Measurements from ENCODE around the genes CCDC82, CNTN5, TRPC6, YAP1 and TMEM123.

- PRO-cap: no peak
- RAMPAGE, long total RNA, 4 experiments: no peak in any of the 4 experiments
These were observed 37.4 kb downstream of the CEP57 start for GRCh38 chr11:95827571-95828181.

DNA sequence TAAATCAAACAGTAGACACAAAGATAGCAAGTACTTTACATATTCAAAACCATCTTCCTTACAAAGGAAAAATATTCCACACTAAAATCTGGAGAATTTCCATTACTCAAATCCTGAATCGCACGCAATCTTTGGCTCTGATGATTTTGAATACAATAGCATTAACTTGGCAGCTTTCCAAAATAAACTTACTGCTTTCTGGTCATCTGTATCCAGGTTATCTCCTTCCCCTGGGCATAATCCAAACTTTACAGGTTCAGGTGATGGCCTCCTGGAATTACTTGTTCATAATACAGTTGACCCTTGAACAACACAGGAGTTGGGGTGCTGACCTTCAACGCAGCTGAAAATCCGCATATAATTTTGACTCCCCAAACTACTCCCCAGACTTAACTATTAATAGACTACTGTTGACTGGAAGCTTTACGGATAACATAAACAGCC is 6.7 kb downstream of the MTMR2 start:
- PRO-cap: no peak
- RAMPAGE, long total RNA, 4 experiments: no peak in any of the 4 experiments

DNA sequence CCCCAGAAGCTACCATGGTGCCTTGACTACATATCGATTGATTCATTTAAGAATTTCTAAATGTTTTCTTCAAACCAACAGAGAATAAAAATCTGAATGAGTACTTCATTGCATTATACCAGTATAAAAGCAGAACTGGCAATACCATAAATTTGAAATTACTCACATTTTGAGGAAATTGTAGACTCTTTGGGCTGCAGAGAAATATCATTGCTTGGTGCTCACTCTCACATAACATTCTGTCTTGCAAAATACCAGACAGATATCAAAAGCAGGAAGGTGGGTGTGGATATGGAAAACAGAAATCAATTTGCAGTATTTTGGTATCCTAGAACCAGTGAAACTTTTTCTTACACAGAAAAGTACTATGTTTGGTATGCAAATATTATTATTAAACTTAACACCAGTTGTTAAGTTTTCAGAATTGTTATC is 113.4 kb downstream of the MAML2 start:
- PRO-cap: no peak
- RAMPAGE, long total RNA, 4 experiments: no peak in any of the 4 experiments

DNA sequence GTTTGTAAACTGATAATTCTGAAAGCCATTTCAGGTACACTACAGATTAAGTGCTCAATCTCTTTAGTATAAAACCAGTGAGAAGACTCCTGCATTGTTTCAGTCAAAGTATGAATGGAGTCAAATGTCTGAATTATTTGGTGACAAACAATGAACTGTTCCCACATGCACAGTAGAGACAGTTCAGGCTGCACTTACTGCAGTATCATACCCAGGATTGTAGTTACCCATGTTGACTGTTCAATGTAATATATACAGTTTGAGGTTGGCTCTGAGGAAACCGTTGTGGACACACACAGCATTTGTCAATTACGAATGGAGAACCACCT is 96.5 kb downstream of the MAML2 start:
- PRO-cap: no peak
- RAMPAGE, long total RNA, 4 experiments: no peak in any of the 4 experiments

- PRO-cap: no peak
- RAMPAGE, long total RNA, 4 experiments: no peak in any of the 4 experiments
These were observed 18.0 kb downstream of the MAML2 start for GRCh38 chr11:96324896-96325418.

DNA sequence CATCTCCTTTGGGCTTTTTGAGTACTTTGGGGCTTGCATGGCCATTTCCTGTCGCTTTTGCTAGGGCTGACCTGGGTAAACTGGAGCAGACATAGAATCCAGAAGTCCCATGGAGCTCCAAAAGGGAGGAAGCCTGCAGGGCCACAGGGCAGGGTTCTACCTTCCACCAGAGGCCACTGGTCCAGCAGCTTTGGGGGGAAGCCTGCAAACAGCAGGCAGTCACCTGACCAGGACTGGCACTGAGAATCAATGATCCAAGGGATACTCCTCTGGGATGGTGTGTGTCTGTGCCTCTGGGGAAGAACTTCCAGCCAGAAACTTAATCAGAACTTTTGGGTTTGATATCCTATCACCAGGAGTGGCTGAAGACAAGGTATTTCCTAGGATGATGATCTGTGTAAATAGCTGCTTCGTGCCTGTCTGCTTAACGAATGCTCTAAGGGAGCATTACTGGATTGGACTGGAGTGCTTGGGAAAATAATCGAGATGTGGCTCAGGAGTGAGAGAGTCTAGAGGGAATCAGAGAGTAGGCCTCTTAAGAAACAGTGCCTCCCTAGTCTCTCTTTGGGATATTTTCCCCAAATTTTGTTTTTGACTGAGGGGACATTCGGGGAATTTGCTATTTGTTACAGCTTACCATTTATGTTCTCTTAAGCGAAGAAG is 2.6 kb downstream of the MAML2 start:
- PRO-cap: no peak
- RAMPAGE, long total RNA, 4 experiments: no peak in any of the 4 experiments

GRCh38 chr11:96389028-96390136 is at the start of gene CCDC82:
TSS of gene CCDC82 (minus strand) at chr11:96389912.
- PRO-cap: bidirectional peak, plus-strand start at chr11:96390013, minus-strand start at chr11:96389883
- RAMPAGE, long total RNA, 4 experiments: start-site peak on the plus strand in 4 of 4 experiments, at chr11:96390009-96390024 at its widest, 47 to 164 reads per replicate; start-site peak on the minus strand in 4 of 4 experiments, at chr11:96389859-96389882 at its widest, 67 to 119 reads per replicate

GRCh38 chr11:97474293-97474524 is 1084.4 kb downstream of the JRKL start:
- PRO-cap: no peak
- RAMPAGE, long total RNA, 4 experiments: no peak in any of the 4 experiments

DNA sequence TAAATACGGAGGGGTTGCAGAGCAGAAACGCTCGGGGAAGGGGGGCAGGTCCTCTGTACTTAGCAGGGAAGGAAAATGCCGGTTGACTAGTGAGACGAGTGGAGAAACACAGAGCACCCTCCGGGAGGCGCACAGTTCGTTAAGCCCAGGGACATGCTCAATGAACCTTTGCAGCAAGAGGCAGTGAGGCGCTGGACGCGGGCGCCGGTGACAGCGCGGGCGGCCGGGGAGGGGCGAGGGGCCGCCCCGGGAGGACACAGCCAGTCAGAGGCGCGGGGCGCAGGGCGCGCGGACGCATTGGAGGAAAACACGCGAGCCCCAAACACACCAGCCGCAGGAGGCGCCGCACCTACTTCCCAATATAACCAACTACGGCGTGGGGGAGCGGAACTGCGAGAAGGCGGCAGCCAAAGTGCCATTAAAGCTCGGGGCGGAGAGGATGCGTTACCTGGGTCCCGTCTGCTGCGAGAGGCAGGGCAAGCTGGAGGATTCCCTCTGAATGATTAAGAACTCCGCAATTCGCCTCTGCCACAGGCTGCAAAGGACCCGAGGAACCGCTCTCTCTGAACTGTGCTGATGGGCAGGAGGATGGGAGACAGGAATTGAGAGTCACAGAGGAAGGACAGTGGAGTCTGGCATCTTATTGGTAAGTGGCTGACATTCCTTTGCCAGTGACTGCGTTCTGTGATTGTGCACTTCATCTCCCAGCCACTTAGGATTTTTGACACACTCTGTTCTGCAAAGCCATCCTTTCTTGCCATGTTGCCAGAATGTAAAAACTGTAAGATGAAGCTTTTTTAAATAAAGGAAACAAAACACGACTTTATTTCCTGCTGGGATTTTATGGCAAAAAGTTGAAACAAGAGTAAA is at the start of gene CNTN5:
Gene CNTN5, plus strand, starts transcription at position 325 of the 870 bp plus-strand sequence.
- PRO-cap: no peak
- RAMPAGE, long total RNA, 4 experiments: no peak in any of the 4 experiments

- PRO-cap: no peak
- RAMPAGE, long total RNA, 4 experiments: no peak in any of the 4 experiments
These were observed 32.2 kb downstream of the ARHGAP42 start for GRCh38 chr11:100719259-100719713.

GRCh38 chr11:100817953-100819169 is 131.3 kb downstream of the ARHGAP42 start:
- PRO-cap: no peak
- RAMPAGE, long total RNA, 4 experiments: start-site peak on the plus strand in 1 of 4 experiments, at chr11:100818207-100818494 at its widest, 5 reads per replicate

DNA sequence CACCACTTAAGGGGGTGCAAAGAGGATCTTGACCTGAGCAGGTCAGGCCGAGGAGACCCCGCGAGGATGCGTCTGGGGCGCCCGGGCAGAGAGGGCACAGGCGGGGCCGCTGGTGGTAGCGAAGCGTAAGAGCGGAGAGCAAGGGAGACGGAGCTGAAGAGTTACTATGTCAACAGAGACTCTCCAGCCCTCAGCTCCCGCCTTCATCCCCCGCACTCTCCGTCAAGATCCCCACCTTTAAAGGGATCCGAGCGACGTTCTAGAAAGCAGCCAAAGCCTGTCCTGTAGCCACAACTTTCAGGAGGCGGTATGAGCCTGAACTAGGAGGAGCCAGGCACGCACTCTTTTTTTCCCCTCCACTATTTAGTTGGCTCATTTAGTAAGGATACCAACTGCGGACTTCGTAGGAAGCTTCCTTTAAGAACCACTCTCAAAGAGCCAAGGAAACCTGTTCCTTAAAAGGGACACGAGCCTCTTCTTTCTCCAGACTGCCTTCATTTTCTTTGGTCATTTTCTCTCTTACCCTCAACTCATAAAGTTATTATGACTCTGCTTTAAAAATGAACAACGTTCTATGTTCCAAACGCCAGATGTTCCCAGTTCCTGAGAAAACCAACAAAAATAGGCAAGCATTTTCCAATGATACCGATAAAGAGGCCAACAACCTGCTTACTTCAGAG is at the start of gene TRPC6:
Gene TRPC6, minus strand, starts transcription at position 311 of the 680 bp plus-strand sequence.
- PRO-cap: no peak
- RAMPAGE, long total RNA, 4 experiments: start-site peak on the minus strand in 1 of 4 experiments, centred at position 265 of the sequence, 8 reads per replicate

GRCh38 chr11:102109707-102110869 is at the start of gene YAP1:
TSS of gene YAP1 (plus strand) at chr11:102110447.
- PRO-cap: no peak
- RAMPAGE, long total RNA, 4 experiments: no peak in any of the 4 experiments

DNA sequence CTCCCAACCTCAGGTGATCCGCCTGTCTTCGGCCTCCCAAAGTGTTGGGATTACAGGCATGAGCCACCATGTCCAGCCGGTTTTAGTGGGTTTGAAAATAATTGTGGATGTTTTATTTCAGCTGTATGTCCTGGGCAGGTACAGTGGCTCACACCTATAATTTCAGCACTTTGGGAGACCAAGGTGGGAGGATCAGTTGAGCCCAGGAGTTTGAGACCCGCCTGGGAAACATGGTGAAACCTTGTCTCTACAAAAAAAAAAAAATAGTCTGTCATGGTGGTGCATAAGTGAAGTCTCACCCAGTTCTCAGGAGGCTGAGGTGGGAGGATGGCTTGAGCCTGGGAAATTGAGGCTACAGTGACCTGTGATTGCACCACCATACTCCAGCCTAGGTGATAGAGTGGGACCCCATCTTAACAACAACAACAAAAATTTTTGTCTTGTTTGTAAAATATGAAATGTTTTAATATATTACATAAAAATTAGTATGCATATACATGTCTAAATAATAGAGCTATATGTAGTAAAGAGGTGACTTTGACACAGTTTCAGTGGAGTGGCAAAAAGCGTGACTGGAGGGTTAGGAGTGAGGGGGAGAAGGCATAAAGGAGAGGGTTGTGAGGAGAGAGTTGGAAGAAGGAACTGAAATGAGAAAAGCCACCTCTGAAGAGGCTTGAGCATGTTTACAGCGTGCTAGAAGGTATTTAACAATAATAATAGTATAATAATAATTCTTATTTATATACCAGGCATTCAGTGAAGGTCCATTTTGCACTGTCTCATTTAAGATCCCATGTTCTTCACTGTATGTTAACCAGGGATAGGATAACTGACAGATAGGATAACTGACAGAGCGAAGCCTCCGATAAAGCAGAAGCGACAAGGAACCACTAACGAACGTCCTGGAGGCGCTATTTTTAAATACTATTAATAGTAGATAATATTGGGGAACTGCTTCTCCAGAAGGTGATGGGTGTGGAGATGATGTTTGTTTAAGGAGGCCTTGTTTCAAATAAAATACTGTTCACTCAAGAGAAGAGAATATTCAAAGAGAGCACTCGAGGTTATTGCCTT is 55.0 kb downstream of the YAP1 start:
- PRO-cap: no peak
- RAMPAGE, long total RNA, 4 experiments: no peak in any of the 4 experiments

DNA sequence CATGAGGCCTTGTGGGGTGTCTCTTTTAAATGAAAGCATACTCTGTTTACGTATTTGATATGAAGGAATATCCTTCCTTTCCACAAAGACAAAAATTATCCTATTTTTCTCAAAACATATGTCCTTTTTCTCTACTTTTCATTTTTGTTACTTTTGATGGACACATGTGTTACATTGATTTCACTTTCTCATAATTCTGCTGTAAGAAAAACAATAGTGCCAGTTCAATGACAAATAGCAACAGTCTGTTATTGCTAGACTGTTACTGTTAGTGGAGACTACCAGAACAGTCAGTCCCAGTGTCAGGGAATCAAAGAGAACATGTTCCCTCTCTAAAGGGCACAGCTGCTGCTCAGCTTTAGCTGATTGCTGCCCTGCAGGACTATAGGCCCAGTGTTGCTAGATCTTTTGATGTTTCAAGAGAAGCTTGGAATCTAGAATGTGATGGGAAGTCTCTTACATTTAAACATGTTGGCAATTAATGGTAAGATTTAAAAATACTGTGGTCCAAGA is 3.3 kb downstream of the BIRC3 start:
- PRO-cap: no peak
- RAMPAGE, long total RNA, 4 experiments: no peak in any of the 4 experiments

DNA sequence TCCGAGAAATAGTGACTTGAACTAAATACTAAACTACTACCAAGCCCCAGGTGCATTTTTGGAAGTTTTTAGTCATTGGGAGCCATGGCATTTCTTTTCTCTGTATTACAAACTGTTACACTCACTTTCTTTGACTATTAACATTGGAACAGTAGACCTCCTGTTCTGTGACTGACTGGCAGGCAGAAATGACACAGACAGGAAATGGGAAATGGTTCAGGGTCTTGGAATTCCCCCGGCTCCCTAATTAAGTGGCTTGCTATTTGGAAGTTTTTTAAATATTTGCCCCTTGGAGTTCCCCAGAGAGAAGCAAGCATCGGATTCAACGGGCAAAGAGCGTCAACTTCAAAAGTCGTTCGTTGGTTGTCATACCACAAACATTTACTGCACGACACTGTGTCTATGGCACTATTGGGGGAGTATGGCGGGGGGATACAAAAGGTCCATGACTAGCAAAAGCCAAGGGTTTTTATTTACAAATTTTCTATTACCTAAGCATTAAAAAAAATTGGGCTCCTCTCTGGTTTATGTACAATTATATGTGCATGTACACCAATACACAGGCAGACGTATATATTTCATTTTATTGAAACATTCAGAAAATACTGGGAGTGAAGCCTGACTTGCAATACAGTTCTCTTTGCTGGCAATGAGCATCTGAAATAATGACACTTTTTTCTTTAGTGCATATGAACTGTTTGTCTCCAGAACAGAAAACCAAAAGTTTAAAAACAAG is 994 bp upstream of the BIRC2 start:
- PRO-cap: no peak
- RAMPAGE, long total RNA, 4 experiments: no peak in any of the 4 experiments

GRCh38 chr11:102361442-102361984 is 14.5 kb downstream of the BIRC2 start:
- PRO-cap: no peak
- RAMPAGE, long total RNA, 4 experiments: no peak in any of the 4 experiments

DNA sequence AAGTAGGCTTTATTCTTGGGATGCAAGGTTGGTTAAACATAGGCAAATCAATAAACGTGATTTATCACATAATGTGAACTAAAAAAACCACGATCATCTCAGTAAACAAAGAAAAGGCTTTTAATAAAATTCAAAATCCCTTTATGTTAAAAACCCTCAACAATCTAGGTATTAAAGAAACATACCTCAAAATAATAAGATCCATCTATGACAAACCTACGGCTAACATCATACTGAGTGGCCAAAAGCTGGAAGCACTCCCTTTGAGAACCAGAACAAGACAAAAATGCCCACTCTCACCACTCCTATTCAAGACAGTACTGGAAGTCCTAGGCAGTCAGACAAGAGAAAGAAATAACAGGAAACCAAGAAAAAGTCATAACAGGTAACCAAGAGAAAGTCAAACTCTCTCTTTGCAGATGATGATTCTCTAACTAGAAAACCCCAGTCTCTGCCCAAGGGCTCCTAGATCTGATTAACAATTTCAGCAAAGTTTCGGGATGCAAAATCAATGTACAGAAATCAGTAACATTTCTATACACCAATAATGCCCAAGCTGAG is 35.7 kb downstream of the TMEM123 start:
- PRO-cap: no peak
- RAMPAGE, long total RNA, 4 experiments: no peak in any of the 4 experiments

- PRO-cap: no peak
- RAMPAGE, long total RNA, 4 experiments: start-site peak on the plus strand in 1 of 4 experiments, at chr11:102452858-102452943 at its widest, 6 reads per replicate; start-site peak on the minus strand in 2 of 4 experiments, at chr11:102452632-102452822 at its widest, 1,948 to 2,186 reads per replicate
These were observed at the start of gene TMEM123 for GRCh38 chr11:102452469-102453249. TSS of gene TMEM123 (minus strand) at chr11:102452765.

- PRO-cap: no peak
- RAMPAGE, long total RNA, 4 experiments: no peak in any of the 4 experiments
These were observed 2.2 kb upstream of the TMEM123 start for GRCh38 chr11:102454626-102455295.